Measurements from ENCODE around the genes ZNF155 and ZNF234.

- PRO-cap: no peak
These were observed 6.6 kb upstream of the ZNF428 start for GRCh38 chr19:43625966-43626433.

DNA sequence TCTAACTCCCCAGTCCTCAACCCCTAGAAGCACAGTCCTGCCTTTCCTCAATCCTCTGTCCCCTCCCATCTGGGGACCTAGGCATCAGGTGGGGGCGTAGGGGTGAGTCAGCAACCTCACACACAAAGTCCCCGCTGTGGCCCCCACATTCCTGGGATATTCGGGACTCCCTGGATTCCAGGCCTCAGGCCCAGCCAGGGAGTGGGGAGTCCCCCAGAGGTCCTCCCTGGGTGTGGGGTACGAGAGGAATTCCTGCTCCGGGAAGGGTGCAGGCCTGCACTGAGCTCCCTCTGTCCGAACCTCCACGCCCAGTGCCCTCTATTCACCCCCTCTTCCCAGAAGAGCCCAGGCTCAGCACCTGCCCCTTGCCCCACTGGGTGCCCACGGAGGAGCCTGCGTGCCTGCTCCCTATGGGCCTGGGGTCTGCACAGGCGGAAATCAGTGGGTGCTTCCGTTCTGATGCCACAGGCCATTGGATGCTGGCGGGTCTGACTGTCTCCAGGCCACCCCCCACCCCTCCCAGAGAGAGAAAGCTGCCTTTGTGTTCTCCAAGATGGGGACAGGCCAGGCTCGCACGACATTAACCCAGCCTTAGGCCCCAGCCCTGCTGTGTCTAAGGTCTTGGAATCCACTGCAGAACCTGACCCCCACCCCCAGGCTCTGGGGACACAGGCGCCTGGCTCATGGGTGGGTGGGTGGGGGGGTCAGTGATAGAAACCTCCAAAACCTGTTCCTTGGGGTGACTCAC is 3.4 kb downstream of the CADM4 start:
- PRO-cap: no peak

GRCh38 chr19:43665077-43665884 is 4.7 kb downstream of the PLAUR start:
- PRO-cap: no peak

DNA sequence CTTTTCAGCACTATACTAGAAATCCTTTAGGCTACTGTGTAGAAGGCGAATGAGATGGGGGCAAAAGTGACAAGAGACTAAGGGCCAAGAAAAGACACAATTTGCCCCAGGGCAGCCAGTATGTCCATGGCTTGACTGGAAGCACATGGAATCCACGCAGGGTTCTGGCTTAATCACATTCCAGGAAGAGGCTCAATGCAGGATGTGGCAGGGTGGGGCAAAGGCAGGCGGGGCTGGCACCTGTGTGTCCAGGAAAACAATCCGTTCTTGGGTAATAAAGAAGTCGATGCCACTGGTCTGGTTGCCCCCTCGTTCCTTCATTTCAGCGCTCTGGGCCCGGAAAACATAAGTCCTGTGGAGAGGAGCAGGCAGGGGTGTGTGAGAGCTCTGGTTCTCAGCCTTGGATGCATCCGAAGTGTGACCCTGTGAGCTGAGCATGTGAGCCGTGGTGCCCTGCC is 14.9 kb downstream of the SMG9 start:
- PRO-cap: no peak

GRCh38 chr19:43779752-43780252 is 971 bp downstream of the KCNN4 start:
- PRO-cap: no peak

DNA sequence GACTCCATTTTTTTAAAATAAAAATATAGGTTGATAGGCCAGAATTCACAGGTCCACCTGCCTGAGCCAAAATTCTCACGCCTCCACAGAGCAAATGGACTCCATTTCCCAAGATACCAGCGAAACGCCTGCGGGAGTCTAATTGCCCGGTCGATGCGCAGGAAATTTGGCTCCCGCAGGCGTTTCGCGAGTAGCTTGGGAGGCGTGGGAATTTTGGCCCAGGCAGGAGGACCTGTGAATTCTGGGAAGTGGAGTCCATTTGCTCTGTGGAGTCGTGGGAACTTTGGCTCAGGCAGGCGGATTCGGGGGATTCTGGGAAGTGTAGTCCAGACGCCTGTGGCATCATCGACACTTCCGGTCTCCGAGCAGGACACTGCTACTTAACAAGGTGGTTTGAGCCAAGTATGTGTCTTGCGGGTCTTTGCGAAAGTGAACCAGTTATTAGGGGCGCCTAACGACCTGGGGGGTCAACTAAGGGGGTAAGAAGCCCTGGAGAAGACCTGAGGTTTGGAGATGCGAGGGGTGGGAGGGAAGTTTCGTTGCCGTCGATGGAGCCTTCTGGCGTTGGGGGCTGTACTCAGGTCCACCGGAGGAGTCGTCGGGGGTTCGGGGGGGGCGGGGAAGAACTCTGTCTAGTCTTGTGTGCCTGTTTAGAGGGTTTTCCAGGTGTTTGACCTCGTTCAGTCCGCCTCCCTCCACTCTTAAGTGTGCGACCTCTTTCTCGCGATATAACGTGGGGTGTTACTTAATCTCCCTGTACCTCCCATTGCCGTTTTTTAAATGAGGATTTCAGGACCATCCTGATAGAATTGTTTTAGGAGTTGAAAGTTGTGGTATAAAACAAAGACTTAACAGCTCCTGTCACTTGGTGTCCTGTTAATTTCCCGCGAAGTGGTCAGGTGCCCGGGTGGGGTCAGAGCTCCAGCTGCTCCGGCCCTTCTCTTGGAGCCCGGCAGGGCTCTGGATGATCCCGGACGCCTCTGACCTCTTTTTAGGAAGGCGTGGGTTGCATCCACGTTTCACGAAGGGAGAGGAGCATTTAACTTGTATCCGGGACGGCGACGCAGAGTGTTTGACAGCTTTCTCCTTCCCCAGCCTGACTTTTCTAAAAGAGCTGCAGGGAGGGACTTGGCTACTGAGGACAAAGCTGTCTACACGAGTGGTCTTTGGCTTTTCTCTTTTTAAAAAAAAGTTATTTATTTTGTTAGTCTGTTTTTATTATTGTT is at the start of gene ZNF155:
Gene ZNF155 (plus strand): TSS at position 345 of the 1,226 bp plus-strand sequence.
- PRO-cap: unidirectional peak, plus-strand start at position 358 of the sequence

- PRO-cap: no peak
These were observed 7.6 kb downstream of the ZNF222 start for GRCh38 chr19:44032780-44033150.

GRCh38 chr19:44052244-44052496 is 334 bp downstream of the ZNF223 start:
- PRO-cap: no peak

DNA sequence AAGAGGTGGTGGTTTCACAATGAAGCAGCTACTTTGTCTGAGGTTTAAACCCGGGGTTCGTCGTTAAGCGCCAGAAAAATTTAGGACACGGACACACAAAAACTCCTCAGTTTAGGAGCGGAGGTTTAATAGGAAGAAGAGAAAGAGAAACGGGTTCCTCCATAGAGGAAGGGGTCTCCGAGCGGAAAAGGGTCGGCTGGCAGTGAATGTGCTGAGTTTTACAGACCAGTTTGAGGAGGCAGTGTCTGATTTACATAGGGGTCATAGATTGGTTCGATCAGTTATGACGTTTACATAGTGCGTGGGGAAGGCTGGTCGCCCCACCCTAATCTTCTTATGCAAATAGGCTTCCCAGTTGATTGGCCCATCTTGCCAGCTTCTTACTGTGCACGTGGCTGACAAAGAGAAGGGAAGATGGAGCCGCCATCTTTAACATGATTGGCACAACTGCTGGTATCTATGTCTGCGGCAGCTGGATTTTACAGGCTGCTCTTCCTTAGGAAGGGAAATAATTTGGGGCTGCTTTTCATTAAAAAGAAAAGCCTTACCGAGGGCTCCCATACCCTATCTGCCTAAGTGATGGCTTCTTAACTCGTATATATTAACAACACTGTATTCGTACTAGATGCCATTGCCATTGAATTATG is 1.2 kb upstream of the ZNF225 start:
- PRO-cap: unidirectional peak, plus-strand start at position 441 of the sequence

- PRO-cap: bidirectional peak, plus-strand start at chr19:44141553, minus-strand start at chr19:44141503
These were observed at the start of gene ZNF234 for GRCh38 chr19:44140741-44141988. Gene ZNF234, plus strand, starts transcription at chr19:44141554.

DNA sequence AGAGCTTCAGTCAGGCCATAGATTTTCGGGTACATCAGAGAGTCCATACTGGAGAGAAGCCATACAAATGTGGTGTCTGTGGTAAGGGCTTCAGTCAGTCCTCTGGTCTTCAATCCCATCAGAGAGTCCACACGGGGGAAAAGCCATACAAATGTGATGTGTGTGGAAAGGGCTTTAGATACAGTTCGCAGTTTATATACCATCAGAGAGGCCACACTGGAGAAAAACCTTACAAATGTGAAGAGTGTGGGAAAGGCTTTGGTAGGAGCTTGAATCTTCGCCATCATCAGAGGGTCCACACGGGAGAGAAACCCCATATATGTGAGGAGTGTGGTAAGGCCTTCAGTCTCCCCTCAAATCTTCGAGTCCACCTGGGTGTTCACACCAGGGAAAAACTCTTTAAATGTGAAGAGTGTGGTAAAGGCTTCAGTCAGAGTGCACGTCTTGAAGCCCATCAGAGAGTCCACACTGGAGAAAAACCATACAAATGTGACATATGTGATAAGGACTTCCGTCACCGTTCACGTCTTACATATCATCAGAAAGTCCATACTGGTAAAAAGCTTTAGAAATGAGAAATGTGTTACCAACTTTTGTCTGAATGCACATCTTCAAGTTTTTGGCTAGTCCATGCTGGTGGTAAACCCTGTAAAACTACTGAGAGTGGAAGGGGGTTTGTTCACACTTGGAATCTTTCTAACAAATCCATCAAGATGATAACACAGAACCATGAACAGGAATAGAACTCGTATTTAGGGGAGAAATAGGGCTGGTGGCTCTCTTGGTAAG is 23.2 kb upstream of the ZNF233 start:
- PRO-cap: no peak

DNA sequence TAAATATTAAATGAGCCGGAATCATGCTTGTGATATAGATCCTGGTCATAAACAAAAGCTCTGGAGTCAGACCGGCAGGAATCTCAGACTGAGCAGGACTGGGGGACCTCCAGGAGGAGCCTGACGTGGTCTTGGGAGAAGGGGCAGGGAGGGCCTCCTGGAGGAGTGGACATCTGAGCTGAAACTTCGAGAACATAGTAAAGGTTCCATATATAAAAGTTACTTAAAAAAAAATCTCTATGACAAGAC is 353 bp upstream of the CEACAM20 start:
- PRO-cap: no peak

- PRO-cap: no peak
These were observed 24.8 kb upstream of the IGSF23 start for GRCh38 chr19:44588330-44589103.

GRCh38 chr19:44592094-44592841 is 21.1 kb upstream of the IGSF23 start:
- PRO-cap: no peak

GRCh38 chr19:44644732-44644888 is 900 bp downstream of the PVR start:
- PRO-cap: no peak

GRCh38 chr19:44740222-44740833 is 8.2 kb upstream of the BCL3 start:
- PRO-cap: no peak

- PRO-cap: bidirectional peak, plus-strand start at chr19:44847805, minus-strand start at chr19:44847594; unidirectional peak, plus-strand start at chr19:44848030
These were observed 1.5 kb downstream of the NECTIN2 start for GRCh38 chr19:44847460-44848112.

DNA sequence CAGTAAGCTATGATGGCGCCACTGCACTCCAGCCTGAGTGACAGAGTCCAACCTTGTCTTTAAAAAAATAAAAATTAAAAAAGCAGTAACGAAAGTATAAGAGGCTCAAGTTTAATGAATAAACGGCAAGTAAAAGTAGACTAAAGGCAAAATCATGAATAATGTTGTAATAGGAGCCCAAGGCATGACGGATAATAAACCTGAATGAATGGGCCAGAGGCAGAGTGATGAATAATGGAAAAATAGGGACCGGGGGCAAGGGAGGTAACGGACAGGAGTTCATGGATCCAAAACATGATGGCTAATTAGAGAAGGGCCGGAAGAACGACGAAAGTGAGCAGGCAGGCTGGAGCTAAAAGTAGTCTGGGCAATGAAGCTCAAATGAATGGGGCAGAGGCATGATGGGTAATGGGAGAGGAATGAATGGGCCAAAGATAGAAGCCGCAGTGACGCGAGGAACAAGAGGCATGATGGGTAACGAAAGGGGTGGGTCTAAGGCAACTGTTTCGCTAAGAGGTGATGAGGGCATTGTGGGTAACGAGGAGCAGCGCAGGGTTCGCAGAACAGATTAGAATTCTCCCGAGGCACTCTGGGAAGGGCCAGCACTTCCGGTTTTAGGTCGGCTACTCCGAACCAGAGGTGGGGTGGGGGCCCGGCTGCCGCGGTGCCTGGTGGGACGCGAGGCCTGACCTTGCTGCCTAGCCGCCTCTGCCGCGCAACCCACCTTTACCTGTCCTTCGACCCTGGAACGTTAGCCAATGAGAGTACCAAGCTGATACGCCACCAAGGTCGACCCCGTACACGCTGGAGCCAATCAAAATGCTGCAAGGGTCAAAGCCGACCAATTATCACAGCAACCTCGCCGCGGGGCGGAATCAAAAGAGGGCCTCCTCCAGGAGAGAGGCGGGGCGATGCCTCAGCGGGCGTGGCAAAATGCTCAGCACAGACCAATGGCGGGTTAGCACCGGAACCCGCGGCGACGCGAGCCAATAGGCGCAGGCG is 714 bp upstream of the TOMM40 start:
- PRO-cap: bidirectional peak, plus-strand start at position 326 of the sequence, minus-strand start at position 388 of the sequence; unidirectional peak, minus-strand start at position 711 of the sequence

- PRO-cap: no peak
These were observed 1.9 kb downstream of the APOE start for GRCh38 chr19:44907519-44907970.

DNA sequence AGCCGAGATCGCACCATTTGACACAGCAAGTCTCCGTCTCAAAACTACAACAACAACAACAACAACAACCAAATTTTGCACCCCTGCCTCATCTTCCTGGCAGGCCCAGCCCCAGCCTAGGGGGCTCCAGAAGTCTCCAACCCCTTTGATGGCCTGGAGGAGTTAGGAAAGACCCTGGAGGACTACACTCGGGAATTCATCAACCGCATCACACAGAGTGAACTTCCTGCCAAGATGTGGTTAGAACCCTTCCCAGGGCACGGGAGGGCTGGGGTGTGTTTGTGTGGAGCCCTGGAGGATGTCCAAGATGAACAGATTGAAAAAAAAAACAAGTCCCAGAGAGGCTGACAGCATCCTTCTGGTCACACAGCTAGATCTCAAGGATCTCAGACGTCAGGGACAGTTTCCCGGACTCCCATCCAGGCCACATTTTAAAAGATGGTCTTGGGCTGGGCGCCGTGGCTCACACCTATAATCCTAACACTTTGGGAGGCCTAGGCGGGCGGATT is 13.3 kb downstream of the APOC1 start:
- PRO-cap: no peak